ENCODE results near the genes AGMO and SOSTDC1.

DNA sequence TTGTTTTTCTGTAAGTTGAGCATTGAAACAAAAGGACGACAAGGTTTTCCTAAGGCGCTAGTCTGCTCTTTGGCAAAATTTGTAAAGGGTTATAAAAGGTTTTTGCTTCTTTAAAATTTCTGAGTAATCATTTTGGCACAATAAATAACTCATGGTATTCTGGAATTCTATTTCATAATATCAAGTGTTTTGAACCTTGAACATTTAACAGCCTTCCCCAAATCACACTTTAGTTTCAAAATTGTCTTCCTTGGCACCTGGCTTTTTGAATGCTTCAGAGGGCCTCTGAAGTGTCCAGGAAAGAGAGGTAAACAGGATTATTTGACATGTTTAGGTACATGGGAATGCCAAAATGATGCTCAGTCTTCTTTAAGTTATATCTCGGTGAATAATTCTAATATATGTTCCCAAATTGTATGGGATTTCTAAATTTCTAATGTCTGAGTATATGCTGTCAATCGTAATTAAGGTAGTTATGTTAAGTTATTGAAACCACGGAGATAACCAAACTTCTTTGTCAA lies 220.9 kb downstream of the PHF14 start:
- PRO-cap, 2 experiments: no peak in any of the 2 experiments
- RAMPAGE, long total RNA, 5 experiments: no peak in any of the 5 experiments

DNA sequence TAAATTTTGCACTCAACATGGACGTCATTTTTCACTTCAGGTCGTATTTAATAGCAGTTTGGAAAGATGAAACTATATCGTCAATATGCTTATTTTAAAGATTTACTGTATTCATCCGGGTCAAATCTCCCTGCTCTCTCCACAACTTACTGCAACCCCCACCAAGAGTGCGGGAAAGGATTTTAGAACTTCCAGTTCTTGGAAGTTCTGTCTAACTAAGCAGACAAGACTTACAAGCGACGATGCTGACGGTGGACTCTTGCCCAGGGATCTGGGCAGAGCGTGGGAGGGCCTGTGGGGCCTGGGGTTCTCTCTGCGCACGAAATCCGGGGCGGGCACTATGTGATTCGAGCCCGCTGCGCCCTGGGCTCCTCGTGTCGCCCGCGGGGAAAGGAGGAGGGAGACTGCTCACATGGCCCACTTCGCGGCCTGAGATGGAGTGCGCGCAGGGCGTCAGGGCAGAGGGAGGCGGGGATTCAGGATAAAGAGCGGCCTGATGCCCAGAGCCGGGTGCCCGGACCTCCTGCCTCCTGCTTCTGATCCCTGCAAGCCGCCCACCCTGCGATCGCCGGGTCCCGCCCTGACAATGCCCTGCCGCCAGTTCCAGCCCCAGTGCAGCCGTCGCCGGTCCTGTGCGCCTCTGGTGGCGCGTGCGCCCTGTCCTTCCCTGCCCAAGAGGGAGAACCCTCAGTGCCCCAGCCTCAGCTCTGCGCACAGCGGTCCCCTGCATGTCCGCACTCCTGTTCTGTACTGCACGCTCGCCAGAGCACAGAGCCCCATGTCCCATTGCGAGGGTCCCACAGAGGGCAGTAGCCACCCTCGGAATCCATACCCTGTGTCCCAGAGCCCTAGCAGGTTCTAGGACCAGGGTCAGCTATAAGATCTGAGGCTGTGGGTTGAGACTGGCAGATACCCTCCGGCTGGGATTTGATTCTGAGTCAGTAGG lies 99.5 kb upstream of the TMEM106B start:
- PRO-cap, 2 experiments: peak in 1 of 2 experiments; most common minus-strand start position 273 of the sequence (in 1)
- RAMPAGE, long total RNA, 5 experiments: no peak in any of the 5 experiments

GRCh38 chr7:12212109-12212405 lies 963 bp downstream of the TMEM106B start:
- PRO-cap, 2 experiments: no peak in any of the 2 experiments
- RAMPAGE, long total RNA, 5 experiments: no peak in any of the 5 experiments

- PRO-cap, 2 experiments: no peak in any of the 2 experiments
- RAMPAGE, long total RNA, 5 experiments: no peak in any of the 5 experiments
Measured at GRCh38 chr7:12216306-12216894, 5.3 kb downstream of the TMEM106B start.

DNA sequence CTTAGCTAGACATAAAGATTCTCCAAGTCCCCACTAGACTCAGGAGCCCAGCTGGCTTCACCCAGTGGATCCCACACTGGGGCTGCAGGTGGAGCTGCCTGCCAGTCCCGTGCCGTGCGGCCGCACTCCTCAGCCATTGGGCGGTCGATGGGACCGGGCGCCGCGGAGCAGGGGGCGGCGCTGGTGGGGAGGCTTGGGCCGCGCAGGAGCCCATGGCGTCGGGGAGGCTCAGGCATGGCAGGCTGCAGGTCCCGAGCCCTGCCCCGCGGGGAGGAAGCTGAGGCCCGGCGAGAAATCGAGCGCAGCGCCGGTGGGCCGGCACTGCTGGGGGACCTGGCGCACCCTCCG lies 14.5 kb upstream of the SCIN start:
- PRO-cap, 2 experiments: no peak in any of the 2 experiments
- RAMPAGE, long total RNA, 5 experiments: no peak in any of the 5 experiments

- PRO-cap, 2 experiments: no peak in any of the 2 experiments
- RAMPAGE, long total RNA, 5 experiments: no peak in any of the 5 experiments
Measured at GRCh38 chr7:12557283-12557742, 13.2 kb upstream of the SCIN start.

- PRO-cap, 2 experiments: no peak in any of the 2 experiments
- RAMPAGE, long total RNA, 5 experiments: no peak in any of the 5 experiments
Measured at GRCh38 chr7:12570961-12571620, 571 bp downstream of the SCIN start.

DNA sequence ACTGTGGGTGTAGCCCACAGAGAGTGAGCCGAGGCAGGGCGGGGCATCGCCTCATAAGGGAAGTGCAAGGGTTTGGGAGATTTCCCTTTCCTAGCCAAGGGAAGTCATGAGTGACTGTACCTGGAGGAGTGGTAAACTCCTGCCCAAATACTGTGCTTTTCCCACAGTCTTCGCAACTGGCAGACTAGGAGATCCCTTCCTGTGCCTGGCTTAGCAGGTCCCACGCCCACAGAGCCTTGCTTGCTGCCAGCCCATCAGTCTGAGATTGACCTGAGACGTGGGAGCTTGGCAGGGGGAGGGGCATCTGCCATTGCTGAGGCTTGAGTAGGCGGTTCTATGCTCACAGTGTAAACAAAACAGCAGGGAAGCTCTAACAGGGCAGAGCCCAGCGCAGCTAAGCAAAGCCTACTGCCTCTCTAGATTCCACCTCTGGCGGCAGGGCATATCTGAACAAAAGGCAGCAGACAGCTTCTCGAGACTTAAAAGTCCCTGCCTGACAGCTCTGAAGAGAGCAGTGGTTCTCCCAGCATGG lies 152.3 kb downstream of the ARL4A start:
- PRO-cap, 2 experiments: no peak in any of the 2 experiments
- RAMPAGE, long total RNA, 5 experiments: no peak in any of the 5 experiments

DNA sequence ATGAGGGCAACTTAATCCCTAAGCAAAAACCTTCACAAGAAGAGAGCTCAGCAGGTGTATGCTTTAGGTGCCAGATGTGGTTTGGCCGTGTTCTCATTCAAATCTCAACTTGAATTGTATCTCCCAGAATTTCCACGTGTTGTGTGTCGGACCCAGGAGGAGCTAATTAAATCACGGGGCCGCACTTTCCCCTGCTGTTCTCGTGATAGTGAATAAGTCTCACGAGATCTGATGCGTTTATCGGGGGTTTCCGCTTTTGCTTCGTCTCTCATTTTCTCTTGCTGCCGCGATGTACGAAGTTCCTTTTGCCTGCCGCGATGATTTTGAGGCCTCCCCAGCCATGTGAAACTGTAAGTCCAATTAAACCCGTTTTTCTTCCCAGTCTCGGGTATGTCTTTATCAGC lies 244.0 kb downstream of the ARL4A start:
- PRO-cap, 2 experiments: no peak in any of the 2 experiments
- RAMPAGE, long total RNA, 5 experiments: no peak in any of the 5 experiments

DNA sequence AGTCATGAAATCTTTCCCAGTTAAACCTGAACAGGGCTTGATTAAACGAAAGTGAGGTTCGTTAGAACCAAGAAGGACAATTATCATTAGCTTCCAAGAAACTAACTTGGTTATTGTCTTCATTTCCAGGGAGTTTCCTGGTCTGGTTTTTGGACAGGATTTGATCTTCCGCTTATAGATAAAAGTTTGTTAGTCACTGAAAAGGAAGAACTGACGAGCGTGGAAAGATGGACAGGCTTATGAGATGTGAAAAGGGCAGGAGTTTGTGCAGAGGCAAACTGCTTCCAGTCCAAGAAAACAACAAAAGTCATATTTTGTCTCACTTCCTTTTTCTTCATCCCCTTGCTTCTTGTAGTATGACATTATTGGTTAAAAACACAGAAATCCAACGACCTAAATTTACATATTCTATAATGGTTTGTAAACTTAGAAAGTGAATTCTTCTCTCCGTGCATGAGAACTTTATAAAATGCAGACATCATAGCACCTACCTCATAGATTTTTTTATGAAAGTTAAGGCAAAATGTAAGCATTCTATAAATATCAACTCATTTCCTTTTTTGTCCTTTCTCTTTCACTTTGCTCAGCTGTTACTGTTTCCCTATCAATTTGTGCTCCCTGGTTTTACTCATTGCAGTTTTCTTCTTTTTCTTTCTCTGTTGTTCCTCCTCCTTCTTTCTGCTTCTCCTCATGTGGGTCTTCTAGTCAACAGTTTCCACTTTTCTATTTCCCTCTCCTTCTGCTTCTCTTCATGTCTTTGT lies 370.1 kb downstream of the ARL4A start:
- PRO-cap, 2 experiments: no peak in any of the 2 experiments
- RAMPAGE, long total RNA, 5 experiments: no peak in any of the 5 experiments

GRCh38 chr7:14836405-14836910 lies 66.1 kb downstream of the DGKB start:
- PRO-cap, 2 experiments: no peak in any of the 2 experiments
- RAMPAGE, long total RNA, 5 experiments: no peak in any of the 5 experiments

DNA sequence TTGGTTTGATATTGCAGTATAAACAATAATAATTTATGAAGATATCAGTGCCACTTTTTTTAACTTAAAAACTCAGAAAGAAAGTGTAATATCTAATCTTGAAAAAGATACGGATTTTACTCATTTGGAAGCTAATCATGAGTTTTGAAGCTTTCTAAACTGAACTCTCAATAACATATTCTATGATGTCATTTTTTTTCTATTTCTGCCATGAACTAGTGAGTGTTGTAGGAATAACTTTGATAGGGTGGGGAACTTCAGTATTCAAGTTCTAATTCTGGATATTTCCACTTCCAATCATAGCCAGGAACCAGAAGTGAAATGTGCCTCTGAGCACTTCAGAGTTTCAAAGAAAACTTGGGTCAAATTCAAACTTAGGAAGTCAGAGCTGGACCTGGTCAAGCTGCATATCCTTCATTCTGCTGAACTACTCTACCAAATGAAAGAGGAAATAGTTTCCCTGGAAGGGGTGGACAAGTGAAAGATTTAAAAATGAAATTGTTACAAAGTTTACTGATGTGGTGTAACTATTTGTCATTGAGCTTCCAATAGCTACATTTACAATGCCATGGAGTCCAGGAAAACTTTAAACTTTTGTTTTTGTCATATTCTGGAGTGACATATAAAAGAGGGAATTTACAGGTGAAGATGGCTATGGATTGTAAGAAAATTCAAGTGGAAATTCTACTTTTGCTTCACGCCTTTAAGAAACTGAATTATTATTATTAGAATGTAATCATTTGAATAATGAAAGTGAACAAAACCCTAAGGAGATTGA lies 744 bp downstream of the AGMO start:
- PRO-cap, 2 experiments: peak in 1 of 2 experiments; most common plus-strand start position 371 of the sequence (in 1); most common minus-strand start position 301 of the sequence (in 1)
- RAMPAGE, long total RNA, 5 experiments: no peak in any of the 5 experiments

DNA sequence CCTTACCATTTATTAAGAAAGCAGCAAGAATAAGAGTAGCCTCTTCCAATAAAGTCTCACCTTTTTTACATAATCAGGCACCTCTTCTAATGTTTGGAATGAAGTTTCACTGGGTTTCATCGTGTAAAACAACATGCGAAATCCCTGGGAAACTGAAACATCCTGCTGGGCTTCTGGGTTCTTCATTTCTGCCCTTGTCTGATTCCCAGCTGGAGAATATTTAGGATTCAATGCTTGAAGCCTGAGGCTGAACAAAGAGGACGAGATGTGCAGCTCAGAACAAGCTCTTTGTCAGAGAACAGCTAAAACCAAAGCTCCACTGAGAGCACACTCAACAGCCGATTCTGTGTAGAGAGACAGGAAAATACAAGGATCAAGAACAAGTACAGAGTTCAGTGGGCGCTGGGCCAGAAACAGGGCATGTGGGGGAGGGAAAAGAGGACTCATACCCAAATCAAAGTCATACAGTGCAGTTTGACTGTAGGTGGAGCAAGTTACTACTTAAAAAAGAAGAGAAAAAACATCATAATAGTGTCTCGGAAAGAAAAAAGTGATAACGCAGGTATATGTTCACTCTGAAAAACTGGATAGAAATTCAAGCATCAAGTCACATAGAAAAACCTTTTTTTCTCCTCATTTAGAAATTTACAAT lies at the start of gene AGMO:
Gene AGMO (minus strand): TSS at position 356 of the 652 bp plus-strand sequence.
- PRO-cap, 2 experiments: peak in 1 of 2 experiments; most common plus-strand start position 531 of the sequence (in 1); most common minus-strand start position 346 of the sequence (in 1)
- RAMPAGE, long total RNA, 5 experiments: start-site peak on the minus strand in 3 of 5 experiments, centred at positions 315 to 353 of the sequence, 9 to 23 reads per replicate

GRCh38 chr7:15684416-15684823 lies 2.1 kb downstream of the MEOX2 start:
- PRO-cap, 2 experiments: no peak in any of the 2 experiments
- RAMPAGE, long total RNA, 5 experiments: no peak in any of the 5 experiments

DNA sequence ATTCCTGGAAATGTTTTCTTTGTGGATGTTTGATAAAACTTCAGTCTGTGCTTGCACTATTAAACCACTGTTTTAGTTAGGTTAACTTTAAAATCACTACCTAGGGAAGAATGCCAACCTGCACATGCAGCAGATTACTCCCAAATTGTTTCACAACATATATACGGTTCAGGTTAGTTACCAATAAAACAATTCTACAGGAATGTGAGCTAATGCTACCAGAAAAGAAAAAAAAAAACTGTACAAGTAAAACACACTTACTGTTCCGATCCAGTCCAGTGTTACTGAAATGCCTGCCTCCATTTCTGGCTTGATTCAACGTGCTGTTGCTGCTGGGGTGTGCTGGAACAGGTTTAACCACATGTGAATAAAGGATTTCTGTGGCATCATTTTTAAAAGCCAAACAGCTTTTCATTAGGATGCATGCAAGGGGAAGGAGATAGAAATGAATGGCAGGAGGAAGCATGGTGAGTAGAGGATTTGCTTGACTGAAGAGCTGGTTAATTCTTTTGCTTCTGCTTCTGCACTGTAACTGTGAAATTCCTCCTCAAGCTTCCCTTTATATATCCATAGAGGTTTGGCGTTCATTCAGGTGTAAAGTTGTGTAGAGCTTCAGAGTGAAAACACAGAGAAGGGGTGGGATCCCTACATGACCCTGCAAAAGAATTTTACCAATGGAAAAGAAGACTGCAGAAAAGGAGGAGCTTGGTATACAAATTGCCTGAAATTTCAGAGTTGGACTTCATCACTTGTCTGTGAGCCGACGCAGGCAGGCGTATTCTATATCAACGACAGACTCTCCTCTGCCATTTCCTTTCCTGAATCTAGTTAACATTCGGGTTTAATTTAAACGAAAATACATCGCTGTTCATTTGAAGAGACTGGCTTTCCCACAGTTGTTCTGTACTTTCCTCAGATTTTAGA lies at the start of gene SOSTDC1:
Gene SOSTDC1 (minus strand): TSS at position 536 of the 924 bp plus-strand sequence.
- PRO-cap, 2 experiments: peak in 2 of 2 experiments; most common plus-strand start position 745 of the sequence (in 2); most common minus-strand start position 534 of the sequence (in 1)
- RAMPAGE, long total RNA, 5 experiments: start-site peak on the minus strand in 1 of 5 experiments, centred at position 623 of the sequence, 6 reads per replicate

DNA sequence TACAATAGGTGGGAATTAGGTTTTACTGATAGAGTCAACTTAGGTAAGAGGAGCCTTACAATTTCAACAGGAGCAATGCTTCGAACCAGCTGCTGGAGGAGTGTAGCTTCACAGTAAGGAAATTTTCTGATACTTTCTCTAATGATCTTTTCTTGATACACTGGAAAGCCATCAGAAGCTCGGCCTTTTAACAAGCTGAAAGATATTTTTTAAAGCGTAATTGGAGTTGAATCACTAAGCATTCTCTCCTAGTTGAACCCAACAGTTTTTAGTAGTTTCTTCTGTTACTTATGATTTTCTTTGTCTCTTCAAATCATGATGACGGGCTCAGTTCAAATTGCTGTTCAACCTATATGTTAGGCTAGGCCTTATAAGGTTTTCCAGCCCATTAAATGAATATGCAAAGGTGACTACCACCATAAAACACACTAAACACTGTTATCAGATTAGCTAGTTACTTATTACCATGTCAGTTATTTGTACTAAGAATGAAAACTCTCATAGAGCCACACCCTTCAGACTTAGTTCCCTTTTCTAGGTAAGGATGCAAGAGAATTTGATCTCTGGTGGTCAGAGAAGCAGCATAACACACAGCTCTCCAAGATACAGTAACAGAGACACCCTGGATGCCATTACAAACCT lies 35.9 kb downstream of the ANKMY2 start:
- PRO-cap, 2 experiments: no peak in any of the 2 experiments
- RAMPAGE, long total RNA, 5 experiments: no peak in any of the 5 experiments

- PRO-cap, 2 experiments: peak in 2 of 2 experiments; most common minus-strand start chr7:16646922 (in 2)
- RAMPAGE, long total RNA, 5 experiments: no peak in any of the 5 experiments
Measured at GRCh38 chr7:16646832-16647309, 890 bp downstream of the BZW2 start.

- PRO-cap, 2 experiments: no peak in any of the 2 experiments
- RAMPAGE, long total RNA, 5 experiments: no peak in any of the 5 experiments
Measured at GRCh38 chr7:16697727-16698434, 51.9 kb downstream of the BZW2 start.

GRCh38 chr7:16801200-16801612 lies 3.6 kb downstream of the AGR2 start:
- PRO-cap, 2 experiments: no peak in any of the 2 experiments
- RAMPAGE, long total RNA, 5 experiments: no peak in any of the 5 experiments

DNA sequence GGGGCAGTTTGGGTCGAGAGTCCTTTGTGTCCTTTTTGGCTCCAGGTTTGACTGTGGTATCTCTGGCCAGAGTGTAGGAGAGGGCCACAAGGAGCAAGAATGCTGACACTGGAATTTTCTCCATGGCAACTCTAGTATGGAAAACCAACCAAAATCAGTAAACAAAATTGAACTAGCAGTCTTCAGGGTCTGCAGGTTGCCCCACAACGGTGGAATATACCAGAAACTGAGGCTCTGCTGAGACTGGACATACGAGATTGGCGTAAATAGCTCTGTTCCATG lies 3.2 kb downstream of the AGR2 start:
- PRO-cap, 2 experiments: no peak in any of the 2 experiments
- RAMPAGE, long total RNA, 5 experiments: no peak in any of the 5 experiments

All from thyroid gland (tissue), 7 donors.